Adrenal gland (tissue), 7 donors: ENCODE results near the genes CALHM6 and PLN.

DNA sequence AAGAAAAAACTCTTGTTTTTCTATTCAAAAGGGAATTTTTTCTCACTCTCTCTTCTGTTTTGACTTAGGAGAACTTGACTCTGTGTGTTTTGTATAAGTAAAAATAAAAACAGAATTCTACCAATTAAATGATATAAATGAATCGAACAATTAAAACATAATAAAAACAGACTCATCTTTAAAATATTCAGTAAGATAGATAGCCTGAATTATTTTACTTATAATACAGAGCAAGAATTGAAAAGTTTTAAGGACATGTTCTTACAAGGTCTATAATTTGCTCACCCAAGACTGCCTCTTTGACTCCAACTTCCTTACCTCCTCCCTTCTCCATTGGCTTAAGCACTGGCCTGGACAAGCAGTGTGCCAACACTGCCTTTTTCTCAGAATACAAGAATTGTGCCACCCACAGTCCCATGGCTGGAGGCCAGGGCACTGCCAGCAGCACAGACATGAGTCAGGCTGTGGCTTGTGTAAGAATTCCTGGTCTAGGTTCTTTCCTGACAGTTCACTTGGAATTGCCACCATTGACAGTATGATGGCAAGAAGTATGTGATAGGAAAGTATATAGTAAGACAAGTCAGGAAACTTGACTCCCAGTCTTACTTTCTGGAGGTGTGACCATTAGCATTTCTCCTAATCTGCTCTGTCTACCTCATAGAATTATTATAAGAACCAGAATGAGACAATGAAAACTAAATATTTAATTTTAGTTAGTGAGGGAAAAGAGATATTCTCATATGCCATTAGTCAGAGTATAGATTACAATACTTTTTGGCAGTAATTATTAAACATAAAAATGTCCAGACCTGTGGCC, 202.8 kb upstream of the MARCKS start:
- PRO-cap, 3 experiments, result no peak in any of the 3 experiments
- RAMPAGE, long total RNA, 4 experiments, result no peak in any of the 4 experiments
- RRBS, result no CpG with 5 or more reads among the region's 1 CpG

- PRO-cap, 3 experiments, result no peak in any of the 3 experiments
- RAMPAGE, long total RNA, 4 experiments, result no peak in any of the 4 experiments
- RRBS, result no CpG with 5 or more reads among the region's 2 CpGs
Measured at GRCh38 chr6:113786134-113786603, 71.0 kb upstream of the MARCKS start.

DNA sequence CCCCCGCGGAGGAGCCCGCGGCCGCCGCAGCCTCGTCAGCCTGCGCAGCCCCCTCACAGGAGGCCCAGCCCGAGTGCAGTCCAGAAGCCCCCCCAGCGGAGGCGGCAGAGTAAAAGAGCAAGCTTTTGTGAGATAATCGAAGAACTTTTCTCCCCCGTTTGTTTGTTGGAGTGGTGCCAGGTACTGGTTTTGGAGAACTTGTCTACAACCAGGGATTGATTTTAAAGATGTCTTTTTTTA, 3.2 kb downstream of the MARCKS start:
- PRO-cap, 3 experiments, result no peak in any of the 3 experiments
- RAMPAGE, long total RNA, 4 experiments, result no peak in any of the 4 experiments
- RRBS, result no CpG with 5 or more reads among the region's 13 CpGs

- PRO-cap, 3 experiments, result no peak in any of the 3 experiments
- RAMPAGE, long total RNA, 4 experiments, result start-site peak on the plus strand in 1 of 4 experiments, at chr6:113995952-113995958 at its widest, 5 reads per replicate
- RRBS, result no CpG with 5 or more reads among the region's 4 CpGs
Measured at GRCh38 chr6:113995580-113996034, 24.7 kb upstream of the HDAC2 start.

GRCh38 chr6:115090622-115091119, 747.8 kb upstream of the HS3ST5 start:
- PRO-cap, 3 experiments, result no peak in any of the 3 experiments
- RAMPAGE, long total RNA, 4 experiments, result no peak in any of the 4 experiments
- RRBS, result no CpG with 5 or more reads among the region's 3 CpGs

DNA sequence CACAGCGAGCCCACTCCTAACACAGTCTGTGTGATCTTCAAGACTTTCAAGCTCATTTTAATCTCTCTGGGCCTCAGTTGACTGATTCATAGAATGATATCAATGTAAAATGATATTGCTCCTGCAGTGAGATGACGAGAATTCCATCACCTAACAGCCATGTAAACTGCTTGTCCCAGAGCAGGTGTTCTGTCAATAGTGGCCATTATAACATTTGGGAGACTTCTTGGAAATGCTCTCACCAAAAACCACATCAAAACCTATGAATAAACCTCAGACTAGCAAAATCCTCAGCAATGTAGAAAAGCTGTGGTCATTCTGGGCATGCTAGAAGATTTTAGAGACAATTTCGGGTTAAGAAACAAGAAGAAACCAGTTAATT, 225.4 kb downstream of the FRK start:
- PRO-cap, 3 experiments, result no peak in any of the 3 experiments
- RAMPAGE, long total RNA, 4 experiments, result no peak in any of the 4 experiments
- RRBS, result no CpG with 5 or more reads among the region's 3 CpGs

DNA sequence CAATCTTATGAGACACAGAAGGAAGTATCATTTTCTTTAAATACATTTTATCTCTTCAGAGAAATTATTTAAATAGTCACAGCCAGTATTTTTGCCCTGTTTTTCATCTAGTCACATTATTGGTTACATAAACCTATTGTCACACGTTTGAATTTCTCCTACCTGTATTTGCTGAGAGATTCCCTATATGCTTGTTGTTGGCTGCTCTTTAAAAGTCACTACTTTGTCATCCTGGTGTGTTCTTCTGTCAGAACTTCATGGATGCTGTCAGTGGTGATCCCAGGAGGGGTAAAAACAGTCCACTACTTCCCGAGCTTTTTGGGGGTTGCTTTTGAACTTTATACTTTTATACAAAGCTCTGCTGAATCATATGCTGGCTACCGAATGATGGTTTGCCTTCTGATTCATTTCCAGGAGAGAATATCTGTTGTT, 32.5 kb upstream of the COL10A1 start:
- PRO-cap, 3 experiments, result no peak in any of the 3 experiments
- RAMPAGE, long total RNA, 4 experiments, result no peak in any of the 4 experiments
- RRBS, result no CpG with 5 or more reads among the region's 3 CpGs

- PRO-cap, 3 experiments, result peak in 1 of 3 experiments; most common plus-strand start chr6:116251837 (in 1)
- RAMPAGE, long total RNA, 4 experiments, result no peak in any of the 4 experiments
- RRBS, result no CpG with 5 or more reads among the region's 4 CpGs
Measured at GRCh38 chr6:116251469-116252139, 2.3 kb downstream of the TSPYL4 start.

DNA sequence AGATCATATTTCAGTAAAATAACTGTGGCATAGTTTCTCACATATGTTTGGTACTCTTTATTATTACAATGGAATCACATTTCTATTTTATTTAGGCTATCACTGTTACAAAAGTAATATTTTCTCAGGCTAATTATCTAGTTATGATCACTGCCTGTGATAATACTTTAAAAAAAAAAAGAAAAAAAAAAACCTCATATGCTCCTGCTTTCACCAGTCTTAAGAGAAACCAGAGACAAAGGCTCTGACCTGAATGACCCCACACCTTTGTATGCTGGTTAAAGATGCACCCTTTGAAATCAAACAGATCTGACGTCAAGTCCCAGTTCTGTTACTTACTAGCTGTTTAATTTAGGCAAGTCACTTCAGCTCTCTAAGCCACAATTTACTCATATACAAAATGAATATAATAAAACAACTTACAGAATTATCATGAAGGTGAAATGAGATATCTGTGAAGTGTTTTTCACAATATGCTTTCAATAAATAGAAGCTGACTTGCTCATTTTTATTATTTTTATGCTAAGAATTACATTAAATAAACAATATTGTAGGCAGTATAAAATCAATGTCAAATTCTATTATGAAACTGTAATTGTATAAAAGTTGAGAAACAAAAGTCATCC, 10.8 kb downstream of the TSPYL1 start:
- PRO-cap, 3 experiments, result no peak in any of the 3 experiments
- RAMPAGE, long total RNA, 4 experiments, result no peak in any of the 4 experiments
- RRBS, result no CpG with 5 or more reads among the region's 1 CpG

GRCh38 chr6:116276573-116276888, 3.2 kb downstream of the TSPYL1 start:
- PRO-cap, 3 experiments, result no peak in any of the 3 experiments
- RAMPAGE, long total RNA, 4 experiments, result no peak in any of the 4 experiments

GRCh38 chr6:116371350-116372034, 745 bp downstream of the DSE start:
- PRO-cap, 3 experiments, result peak in 3 of 3 experiments; most common plus-strand start chr6:116371438 (in 3); most common minus-strand start chr6:116371394 (in 2)
- RAMPAGE, long total RNA, 4 experiments, result no peak in any of the 4 experiments
- RRBS, result 3% methylated on average over 10 of the region's 42 CpGs

GRCh38 chr6:116461179-116461433, at the start of gene CALHM6:
Gene CALHM6 (plus strand): TSS chr6:116461375.
- PRO-cap, 3 experiments, result peak in 1 of 3 experiments; most common plus-strand start chr6:116461378 (in 1)
- RAMPAGE, long total RNA, 4 experiments, result start-site peak on the plus strand in 1 of 4 experiments, at chr6:116461338-116461383 at its widest, 30 reads per replicate
- RRBS, result no CpG with 5 or more reads among the region's 4 CpGs

- PRO-cap, 3 experiments, result no peak in any of the 3 experiments
- RAMPAGE, long total RNA, 4 experiments, result no peak in any of the 4 experiments
- RRBS, result no CpG with 5 or more reads among the region's 4 CpGs
Measured at GRCh38 chr6:117290391-117290879, 25.1 kb downstream of the VGLL2 start.

- PRO-cap, 3 experiments, result no peak in any of the 3 experiments
- RAMPAGE, long total RNA, 4 experiments, result no peak in any of the 4 experiments
- RRBS, result no CpG with 5 or more reads among the region's 1 CpG
Measured at GRCh38 chr6:117486249-117486743, 3.8 kb downstream of the DCBLD1 start.

DNA sequence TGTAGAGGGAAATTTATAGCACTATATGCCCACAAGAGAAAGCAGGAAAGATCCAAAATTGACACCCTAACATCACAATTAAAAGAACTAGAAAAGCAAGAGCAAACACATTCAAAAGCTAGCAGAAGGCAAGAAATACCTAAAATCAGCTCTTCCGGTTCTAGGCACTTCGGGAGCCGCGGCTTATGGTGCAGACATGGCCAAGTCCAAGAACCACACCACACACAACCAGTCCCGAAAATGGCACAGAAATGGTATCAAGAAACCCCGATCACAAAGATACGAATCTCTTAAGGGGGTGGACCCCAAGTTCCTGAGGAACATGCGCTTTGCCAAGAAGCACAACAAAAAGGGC, 91.7 kb downstream of the SLC35F1 start:
- PRO-cap, 3 experiments, result no peak in any of the 3 experiments
- RAMPAGE, long total RNA, 4 experiments, result start-site peak on the plus strand in 4 of 4 experiments, centred at positions 153 to 168 of the sequence, 12 to 108 reads per replicate
- RRBS, result no CpG with 5 or more reads among the region's 8 CpGs

GRCh38 chr6:117999134-117999563, 92.1 kb downstream of the SLC35F1 start:
- PRO-cap, 3 experiments, result no peak in any of the 3 experiments
- RAMPAGE, long total RNA, 4 experiments, result start-site peak on the minus strand in 1 of 4 experiments, at chr6:117999197-117999231 at its widest, 9 reads per replicate
- RRBS, result no CpG with 5 or more reads among the region's 10 CpGs

DNA sequence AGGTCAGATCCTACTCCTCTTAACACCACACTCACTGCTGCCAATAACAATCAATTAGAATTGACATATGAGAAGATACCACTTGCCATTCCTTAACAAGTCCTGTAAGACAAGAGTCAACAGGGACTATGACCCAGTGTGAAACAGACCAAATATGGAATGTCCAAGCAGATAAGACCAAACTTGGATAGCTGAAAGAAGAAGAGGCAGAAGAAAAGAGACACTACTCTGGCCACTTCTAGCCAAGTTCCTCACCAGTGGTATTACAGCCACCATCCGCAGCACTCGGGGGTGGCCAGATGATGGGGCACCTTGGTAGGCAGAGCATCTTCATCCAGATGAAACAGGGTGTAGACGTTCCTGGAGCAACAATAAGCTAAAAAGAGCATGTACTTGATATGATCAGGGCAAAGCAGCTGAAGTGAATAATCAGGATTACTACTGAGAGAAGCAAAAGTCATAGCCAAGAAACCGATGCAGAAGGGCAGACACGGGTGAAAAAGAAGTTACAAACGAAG, 262.0 kb upstream of the PLN start:
- PRO-cap, 3 experiments, result no peak in any of the 3 experiments
- RAMPAGE, long total RNA, 4 experiments, result no peak in any of the 4 experiments
- RRBS, result no CpG with 5 or more reads among the region's 6 CpGs

DNA sequence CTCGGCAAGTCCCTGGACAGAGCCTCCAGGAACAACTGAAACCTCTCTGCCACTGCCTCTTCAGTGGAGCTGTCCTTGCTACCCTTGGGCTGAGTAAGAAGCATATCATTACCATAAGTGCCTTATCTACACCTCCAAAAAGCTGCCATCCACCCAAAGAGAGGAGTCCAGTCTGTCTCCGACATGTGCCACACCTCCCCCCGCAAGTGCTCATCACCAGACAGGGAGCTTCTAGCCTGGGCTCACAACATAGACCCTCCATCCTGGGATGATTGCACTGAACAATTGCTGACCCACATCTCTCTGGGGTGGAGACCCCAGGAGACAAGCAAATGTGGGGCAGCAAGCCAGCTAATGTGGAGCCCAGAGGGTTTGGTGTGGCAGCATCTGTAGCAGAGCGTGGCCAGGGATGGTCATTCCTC, 140.1 kb upstream of the PLN start:
- PRO-cap, 3 experiments, result no peak in any of the 3 experiments
- RAMPAGE, long total RNA, 4 experiments, result no peak in any of the 4 experiments
- RRBS, result no CpG with 5 or more reads among the region's 4 CpGs

DNA sequence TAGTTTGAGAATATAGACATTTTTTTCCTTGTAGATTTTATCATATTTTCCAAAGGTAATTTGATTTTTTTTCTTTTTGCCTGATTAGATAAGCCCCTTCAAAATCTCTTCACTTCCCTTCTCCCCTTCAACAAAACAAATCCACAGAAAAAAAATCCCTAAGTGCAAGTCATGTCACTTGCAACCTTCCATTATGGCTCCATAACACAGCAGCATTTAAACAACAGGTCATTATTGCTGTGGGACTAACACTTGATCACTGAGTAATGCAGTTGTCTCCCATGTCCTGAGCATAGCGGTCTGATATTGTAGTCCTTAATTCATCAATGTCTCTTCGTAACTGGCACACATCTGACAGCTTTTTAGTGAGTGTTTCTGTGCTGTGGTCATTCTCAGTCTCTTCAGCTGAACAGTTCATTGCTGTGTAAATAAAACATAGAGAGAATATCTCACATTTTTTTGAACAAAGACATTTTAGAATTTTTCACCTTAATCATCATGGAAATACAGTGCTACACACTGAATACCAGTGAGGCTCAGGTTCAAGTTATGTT, 82.9 kb upstream of the PLN start:
- PRO-cap, 3 experiments, result no peak in any of the 3 experiments
- RAMPAGE, long total RNA, 4 experiments, result no peak in any of the 4 experiments
- RRBS, result no CpG with 5 or more reads among the region's 2 CpGs

DNA sequence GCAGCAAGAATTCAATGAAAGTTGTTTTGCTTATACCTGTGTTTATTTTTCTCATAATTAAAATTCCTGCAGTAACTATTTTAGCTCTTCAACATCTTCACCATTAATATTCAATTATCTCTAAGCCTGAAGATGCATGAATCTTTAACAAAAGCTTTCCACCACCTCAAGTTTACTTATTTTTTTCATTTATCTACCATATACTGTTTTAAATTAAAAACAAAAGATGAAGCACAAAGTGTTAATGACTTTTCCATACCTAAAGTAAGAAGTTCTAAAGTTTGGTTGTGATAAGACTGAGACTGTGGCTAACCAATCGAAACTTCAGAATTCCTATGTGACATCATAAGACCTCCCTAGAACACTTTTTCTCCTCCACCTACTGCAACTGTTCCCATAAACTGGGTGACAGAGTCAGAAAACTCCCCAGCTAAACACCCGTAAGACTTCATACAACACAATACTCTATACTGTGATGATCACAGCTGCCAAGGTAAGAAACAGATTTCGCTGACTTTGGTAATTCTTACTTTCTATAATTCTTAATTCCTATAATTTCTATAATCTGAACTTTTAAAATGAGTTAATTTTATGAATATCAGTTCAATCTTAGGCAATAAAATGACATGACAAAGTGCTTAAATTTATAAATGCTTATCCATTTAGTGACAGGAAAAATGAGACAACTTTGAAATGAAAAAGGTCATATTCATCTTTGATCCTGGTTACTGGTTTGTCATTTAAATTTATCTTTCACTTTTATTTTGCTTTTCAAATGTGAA, at the start of gene PLN:
TSS of gene PLN (plus strand) at position 397 of the 782 bp plus-strand sequence.
- PRO-cap, 3 experiments, result peak in 3 of 3 experiments; most common plus-strand start position 397 of the sequence (in 2)
- RAMPAGE, long total RNA, 4 experiments, result start-site peak on the plus strand in 3 of 4 experiments, centred at positions 411 to 429 of the sequence, 48 to 145 reads per replicate
- RRBS, result no CpG with 5 or more reads among the region's 3 CpGs